Trachea (tissue), 1 donor: ENCODE results near the genes SERAC1 and TMEM181.

- PRO-cap: no peak
Measured at GRCh38 chr6:157884594-157884962, 61.5 kb downstream of the SNX9 start.

GRCh38 chr6:157885093-157886029 is 62.3 kb downstream of the SNX9 start:
- PRO-cap: no peak

- PRO-cap: no peak
Measured at GRCh38 chr6:157894383-157895517, 71.7 kb downstream of the SNX9 start.

DNA sequence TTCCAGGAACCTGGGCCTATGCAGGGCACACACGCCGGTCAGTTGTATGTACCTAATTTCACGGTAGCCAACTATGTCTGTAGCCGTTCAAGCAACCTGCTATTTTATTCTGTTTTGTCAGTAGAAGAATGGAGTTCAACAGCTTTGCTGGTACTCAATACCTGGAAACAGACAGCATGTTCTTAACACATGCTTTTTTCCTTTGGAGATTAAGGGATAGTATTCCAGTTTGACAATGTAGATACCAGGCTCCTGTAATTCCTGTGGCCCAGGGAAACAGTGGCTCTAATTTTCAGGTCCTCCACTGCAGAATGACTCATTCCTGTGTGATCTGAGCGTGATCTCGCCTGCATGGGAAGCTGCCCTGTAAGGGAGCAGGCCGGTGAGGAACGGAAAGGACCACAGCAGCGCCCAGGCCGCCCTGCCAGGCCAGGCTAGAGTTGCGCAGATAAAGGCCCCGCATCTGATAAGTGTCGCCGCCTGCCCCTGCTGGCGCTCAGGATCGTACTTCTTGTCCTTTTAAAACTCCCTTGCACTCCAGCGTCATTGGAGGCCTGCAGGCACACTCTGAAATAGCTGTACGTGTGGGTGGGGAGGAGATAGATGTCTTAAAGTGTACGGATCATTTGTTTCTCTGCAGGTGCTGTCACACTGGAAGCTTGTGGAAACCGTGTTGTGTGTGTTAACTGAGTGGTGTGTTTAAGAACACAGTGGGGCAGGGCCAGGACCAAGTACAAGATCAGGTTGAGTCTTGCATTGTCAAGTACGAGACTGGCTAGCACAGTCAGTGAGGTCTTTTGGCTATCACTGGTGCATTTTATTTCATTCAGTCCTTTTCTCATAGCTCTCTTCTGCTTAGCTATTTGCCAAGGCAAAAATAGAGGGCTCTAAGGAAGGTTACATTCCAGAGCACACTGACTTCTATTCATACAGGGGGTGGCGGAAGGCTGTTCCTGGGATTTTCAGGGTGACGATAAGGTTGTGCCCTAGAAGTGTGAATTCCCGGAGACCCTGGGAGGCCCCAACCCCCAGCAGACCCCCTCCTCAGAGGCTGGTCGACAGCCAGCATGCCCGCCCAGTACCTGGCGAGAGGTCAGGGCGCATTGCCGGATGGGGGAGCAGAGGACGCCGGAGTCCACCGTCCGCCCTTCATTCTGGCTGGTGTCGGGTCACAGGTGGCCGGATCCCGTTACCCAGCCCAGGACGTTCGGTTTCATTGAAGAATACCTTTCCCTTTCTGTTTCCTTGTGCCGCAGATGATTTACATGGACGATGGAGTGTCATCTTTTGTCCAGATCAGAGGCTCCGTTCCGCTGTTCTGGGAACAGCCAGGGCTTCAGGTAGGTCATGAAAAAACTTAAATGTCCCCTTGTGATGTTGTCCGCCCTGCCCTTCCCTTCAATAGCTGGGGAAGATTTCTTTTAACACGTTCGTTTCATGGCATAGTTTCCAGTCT is 60.9 kb downstream of the SYNJ2 start:
- PRO-cap: bidirectional peak, plus-strand start at position 369 of the sequence, minus-strand start at position 313 of the sequence

DNA sequence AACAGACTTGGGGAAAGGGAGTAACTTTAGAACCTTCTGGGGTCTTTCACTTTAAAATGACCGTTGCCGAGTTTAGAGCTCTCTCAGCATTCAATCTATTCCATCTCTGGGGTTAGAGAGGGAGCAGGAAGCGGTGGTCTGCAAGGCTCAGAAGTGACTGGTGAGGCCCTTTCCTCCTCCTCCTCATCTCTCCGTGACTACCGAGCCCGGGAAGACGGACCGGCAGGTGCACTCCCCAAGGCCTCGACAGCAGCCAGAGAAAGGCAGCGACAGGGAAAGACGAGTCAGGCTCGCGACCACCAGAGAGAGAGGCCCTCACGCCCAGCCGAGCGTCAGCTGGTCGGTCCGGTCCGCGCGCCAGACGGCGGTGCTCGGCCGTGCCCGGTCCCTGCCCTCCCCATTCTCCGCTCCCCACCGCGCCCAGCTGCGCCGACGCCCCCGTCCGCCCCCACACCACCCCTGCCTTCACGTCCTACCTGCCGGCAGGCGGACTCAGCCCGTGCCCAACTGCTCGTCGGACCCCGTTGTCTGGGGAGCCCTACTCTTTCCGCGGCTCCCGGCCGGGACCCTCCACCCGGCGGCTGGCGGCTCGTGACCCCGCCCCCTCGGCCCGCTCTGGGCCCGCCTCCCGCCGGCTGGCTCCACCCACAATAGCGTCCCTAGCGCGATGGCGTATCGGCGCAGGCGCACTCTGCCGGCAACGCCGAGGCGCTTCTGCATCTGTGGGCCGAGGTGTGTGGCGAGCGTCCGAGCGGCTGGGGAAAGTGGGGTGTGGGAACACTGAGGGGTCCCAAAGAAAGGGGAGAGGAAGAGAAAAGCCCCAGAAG is at the start of gene SERAC1:
Gene SERAC1, minus strand, starts transcription at position 599 of the 827 bp plus-strand sequence.
- PRO-cap: bidirectional peak, plus-strand start at position 700 of the sequence, minus-strand start at position 583 of the sequence

DNA sequence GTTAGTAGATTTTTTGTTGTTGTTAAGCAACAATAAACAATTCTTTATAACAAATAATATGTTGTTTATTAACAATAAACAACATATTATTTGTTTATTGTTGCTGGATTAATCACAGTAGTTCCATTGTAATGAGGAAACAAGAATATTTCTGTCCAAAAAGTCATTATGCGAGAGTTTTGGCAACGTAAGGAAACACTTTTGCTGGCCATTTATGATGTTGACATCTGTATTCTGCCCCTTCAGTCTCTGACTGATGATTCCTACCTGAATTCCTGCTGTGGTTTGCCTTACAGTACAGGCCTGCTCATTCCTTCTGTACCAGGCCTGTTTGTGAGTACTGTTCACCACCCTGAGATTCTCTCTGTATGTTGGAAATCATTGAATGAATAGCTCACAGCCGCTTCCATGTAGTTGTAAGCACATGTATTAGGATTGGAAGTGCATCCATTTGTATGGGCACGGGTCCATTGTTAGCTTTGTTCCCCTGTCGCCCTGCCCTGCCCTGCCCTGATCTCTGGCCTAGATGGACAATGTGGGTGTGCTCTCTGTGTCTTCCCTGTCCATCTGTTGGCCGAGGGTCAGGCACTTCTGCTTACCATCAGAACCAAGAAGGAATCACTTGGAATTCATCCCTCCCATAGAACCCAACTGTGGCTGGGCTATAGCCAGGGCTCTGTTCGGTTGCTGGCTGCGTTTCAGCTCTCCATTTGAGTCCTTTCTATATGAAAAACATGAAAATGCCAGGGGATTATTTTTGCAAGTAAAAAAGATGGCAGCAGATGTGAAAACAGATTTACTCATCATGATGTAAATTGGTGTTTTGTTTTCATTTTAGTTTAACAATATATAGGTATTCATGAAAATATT is 26.8 kb upstream of the TULP4 start:
- PRO-cap: no peak

DNA sequence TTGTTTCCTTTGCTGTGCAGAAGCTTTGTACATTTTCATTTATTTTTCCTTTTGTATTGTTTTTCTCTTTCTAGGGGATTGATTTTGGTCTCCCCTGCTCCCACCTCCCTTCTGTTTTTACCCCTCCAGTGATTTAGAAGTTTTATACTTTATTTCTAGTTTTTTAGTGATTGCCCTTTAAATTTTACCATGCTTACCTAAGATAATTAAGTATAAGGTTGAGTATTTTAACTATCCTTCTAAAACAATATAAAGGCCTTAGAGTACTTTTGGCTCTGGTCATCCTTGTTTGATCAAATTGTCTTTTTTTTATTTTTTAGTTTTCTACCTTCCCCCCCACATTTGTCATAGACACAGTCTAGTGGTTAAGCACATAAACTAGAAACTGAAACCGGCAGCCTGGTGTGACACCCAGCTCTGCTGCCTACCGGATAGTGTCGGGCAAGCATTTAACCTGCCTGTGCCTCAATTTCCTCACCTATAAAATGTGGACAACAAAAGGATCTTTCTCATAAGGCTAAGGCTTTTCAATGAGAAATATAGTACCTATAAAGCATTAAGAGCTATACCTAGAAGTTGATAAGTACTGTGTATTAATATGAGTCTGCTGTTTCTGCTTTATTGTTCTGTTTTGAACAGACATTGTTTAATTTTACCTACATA is 21.7 kb upstream of the TULP4 start:
- PRO-cap: no peak

DNA sequence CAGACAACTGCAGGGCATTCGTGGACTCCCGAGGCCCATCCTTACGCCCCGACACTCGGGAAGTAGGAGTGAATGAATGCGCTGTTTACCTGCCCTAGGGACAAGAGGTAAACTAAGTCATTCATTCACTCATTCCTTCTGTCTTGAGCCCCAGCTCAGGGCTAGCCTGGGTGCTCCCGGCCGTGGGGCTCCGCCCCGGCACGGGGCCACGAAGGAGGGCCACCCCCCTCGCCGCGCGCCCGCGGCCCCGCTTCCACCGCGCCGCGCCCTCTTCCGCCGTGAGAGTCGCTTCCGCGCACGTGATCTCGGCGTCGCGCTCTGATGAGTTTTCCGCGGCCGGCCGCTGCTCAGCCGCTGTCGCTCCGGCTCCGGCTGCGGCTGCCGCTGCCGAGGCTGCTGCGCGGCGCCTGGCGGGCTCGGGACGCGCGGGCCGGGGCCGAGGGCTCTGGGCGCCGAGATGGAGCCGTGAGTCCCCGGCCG is at the start of gene TMEM181:
Gene TMEM181, plus strand, starts transcription at position 324 of the 480 bp plus-strand sequence.
- PRO-cap: bidirectional peak, plus-strand start at position 324 of the sequence, minus-strand start at position 272 of the sequence

DNA sequence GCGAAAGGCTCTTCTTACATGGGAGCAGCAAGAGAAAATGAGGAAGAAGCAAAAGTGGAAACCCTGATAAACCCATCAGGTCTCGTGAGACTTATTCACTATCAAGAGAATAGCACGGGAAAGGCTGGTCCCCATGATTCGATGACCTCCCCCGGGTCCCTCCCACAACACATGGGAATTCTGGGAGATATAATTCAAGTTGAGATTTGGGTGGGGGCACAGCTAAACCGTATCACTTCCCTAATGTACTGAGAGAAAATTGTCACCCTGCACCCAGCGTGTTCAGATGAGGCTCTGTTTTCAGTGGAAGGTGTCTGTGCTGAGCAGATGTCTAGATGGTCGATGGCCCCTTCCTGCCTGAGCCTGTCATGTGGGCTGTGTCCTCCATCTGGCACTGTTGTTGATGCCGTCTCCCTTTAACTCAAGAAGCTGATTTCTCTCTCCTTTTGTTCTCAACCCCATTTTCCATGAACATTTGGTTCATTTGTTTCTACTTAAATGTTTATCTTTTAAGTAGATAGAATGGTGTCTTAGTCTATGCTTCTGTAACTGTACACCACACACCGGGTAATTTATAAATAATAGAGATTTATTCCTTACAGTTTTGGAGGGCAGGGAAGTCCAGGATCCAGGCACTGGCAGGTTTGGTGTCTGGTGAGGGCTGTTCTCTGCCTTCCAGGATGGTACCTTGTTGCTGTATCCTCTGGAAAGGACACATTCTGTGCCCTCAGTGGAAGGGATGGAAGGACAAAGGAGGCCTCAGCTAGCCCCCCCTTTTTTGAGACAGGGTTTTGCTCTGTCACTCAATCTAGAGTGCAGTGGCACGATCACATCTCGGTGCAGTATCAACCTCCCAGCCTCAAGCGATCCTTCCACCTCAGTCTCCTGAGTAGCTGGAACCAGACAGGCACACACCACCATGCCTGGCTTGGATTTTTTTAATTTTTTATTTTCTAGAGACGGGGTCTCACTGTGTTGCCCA is 37.1 kb downstream of the TMEM181 start:
- PRO-cap: no peak

DNA sequence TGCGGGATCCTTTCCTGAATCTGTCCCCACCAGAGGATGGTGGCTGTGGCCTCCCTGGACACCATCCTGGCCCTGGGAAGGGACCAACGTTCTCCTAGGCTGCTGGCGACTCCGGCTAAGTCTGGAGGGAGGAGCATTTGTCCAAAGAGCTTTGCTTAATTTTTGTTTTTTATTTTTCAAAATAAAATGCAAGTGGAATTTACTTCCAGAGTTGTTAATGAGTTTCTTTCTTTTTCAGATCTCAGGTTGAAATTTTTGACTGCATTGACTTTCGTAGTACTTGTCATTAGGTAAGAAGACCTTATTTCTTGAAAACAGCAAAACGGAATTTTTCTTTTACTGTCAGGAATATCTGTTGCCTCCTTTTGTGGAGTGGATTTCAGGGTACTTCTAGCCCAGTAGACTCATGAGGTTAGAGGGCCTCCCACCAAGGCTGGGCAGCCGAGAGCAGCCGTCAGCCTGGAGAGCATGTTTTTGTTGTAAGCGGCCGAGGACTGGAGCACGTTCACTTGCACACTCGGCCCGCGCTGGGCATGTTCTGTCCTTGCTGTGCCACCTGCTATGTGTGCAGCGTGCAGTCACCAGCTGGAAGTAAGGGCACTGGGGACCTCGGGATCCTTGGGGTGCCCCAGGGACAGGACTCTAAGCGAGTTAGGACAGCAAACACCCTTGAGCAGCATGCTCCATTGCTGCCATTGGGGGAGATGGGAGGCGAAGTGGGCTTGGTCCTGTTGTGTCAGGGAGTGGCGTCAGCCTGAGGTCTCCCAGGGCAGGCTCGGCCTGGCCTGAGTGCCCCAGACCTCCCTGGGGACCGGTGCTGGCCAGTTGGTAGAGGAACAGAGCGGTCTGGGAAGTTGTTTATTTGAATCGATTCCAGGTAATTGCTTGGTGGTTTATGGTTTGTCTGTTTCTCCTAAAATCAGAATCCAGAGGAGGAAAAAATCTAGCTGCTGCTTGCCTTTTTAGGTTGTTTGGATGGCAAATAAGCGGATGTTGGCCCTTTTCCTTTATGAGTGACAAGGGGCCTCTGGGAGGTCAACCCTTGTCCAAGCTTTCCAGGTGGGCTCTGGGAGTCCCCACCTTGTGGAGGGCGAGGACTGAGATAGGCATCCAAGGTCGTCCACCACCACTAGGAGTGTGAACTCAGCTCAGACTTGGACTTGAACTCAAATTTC is 18.7 kb downstream of the DYNLT1 start:
- PRO-cap: no peak

DNA sequence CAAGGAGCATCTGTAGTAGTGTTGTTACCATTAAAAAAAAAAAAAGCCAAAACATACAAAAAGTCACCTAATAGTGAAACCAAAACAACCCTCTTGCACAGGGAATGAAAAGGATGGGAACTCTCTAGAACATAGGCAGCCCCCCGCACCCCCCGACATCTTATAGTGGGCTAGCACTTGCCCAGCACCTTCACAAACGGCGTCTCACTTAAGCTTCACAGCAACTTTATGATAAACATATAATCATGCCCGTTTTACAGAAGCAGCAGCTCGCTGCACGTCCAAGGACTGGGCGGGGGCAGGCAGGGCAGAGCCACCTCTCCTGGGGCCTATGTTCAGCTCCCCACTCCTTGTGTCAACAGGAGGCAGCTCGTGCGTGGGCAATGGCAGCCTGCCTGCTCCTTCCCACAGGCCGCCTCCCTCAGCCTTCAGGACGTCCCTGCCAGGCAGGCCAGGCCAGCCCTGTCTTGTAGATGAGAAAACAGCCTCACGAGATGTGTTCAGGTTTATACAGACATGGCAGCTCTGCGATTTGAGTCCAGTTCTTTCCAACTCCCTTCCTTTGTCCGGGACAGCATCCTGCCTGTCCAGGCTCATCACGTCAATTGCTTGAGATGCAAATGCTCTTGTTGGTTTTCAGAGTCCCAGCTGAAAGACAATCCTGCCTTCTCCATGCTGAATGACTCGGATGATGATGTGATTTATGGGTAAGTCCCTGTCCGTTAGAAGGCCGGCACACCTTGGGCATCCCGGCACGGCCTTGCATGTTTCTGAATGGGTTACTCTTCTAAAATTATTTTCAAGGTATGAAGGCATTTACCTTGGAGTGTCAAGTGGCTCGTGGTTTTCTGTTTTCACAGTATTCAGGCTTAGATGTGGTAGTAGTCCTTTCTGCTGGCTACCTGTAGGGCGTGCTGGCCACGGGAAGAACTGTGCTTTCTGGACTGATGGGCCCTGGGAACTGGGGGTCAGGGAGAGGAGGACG is 13.6 kb downstream of the DYNLT1 start:
- PRO-cap: no peak

GRCh38 chr6:158635319-158636158 is 9.0 kb downstream of the DYNLT1 start:
- PRO-cap: no peak

- PRO-cap: no peak
Measured at GRCh38 chr6:158686751-158688050, 37.3 kb downstream of the SYTL3 start.

GRCh38 chr6:158765127-158765411 is 54.1 kb downstream of the EZR start:
- PRO-cap: no peak

- PRO-cap: no peak
Measured at GRCh38 chr6:158765842-158766881, 53.0 kb downstream of the EZR start.

DNA sequence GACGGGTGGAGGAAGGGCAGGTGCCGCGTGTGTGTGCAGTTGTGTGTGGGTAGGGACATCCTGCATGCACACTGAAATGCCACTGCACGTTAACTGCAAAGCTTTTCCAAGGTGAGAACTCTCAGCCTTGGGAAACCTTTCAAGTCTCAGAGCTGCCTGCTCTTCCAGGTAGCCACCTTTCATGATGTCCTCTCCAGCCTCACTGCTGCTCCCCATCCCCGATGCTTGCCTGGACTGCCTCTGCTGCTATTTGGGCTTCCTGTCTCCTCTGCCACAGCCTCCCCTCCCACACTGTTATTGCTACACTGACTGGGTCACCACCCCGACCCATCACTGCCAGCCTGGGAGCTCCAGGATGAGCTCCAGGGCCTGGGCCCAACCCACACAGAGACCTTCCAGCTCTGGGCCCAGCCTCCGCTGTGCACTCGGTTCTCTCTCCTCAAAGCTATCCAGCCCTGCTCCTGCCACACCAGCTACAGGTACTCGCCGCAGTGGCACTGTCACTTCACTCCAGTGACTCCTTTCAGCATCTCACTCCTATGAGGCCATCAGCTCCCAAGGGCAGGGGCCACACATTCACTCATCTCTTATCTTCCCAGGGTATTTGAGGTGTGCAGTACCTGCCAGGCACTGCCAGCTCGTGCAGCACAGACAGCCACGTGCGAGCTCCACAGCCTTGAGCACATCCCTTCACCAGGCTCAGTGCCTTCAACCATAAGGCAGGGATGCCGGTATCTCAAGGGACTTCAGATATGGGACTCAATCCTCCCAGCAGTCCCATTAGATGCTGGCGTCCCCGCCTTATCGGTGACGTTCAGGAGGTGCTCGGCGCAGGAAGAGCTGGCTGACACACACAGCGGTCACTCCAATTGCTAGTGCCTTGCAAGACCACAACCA is 47.3 kb downstream of the EZR start:
- PRO-cap: no peak

DNA sequence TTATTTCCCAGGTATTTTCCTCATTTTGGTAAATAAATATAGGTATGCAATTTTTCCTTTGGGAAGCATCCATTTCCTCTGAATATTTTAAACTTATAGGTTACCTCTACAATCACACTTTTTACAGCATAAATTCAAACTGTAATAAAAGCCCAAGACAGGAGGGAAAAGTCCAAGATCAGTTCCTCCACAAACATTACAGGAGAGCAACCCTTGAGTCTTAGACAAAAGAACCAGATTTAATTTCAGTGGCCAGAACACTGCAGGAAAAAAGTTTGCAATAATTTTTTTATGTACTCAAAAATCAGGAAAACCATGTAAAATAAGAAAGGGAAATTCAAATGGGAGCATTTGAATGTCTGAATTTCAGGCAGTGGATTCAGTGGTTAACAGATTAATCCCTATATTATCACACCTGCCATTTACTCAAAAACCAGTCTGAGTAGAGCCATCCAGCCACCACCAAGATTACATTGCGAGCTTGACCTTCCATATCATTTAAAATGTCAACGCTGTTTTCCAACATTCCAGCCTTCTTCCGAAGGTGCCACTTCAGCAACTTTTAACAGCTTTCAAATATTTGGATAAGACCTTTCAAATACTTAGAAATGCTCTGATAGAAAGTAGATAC is 22.0 kb downstream of the EZR start:
- PRO-cap: no peak

- PRO-cap: no peak
Measured at GRCh38 chr6:158818473-158819282, 490 bp downstream of the EZR start.

DNA sequence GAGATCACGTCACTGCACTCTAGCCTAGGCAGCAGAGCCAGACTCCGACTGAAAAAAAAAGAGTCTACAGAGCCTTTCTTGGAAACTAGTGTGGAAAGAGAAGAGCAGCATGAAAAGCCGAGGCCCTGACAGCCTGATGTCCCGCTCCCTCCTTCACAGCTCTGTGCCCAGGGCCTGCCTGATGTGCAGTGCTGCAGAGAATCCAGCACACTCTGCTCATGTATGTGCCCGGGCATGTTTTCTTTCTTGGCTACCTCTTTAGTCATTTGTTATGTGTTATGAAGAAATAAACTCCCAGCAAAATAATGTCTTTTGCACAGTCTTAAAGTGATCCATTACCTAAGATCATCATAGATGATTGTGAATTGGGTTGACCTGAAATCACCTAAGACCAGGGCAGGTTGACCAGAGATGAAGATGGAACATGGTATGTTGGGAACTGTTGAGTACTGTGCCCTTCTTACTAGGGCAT is 78.1 kb upstream of the EZR start:
- PRO-cap: no peak

- PRO-cap: no peak
Measured at GRCh38 chr6:158922079-158922488, 77.9 kb downstream of the RSPH3 start.